Neural cell (in vitro differentiated cells): ENCODE measurements around the gene CAAP1.

DNA sequence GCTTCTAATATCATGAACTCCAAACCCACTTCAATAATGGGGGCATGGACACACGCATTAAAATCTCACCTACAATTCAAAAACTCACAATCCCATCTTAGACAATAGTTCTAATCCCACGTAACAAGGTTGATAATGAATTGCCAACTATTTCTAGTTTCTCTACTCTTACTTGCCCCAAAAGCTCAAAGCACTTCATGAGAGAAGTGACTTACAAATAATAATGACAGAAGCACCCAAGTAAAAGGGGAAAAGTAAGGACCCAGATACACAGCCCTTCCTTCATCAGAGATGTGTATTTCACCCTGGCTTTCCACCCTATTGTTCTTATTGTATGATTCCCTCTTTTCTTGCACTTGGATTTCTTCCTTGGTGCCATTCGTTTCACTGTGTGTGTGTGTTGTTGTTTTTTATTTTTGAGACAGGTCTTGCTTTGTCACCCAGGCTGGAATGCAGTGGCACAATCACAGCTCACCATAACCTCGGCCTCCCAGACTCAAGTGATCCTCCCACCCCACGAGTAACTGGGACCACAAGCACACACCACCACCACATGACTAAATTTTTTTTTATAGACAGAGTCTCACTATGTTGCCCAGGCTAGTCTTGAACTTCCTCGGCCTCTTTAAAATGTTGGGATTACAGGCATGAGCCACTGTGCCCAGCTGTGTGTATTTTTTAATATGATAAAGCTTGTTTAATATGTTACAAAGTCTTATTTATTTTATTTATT lies 72.1 kb downstream of the MLLT3 start:
- RAMPAGE, long total RNA = no peak

DNA sequence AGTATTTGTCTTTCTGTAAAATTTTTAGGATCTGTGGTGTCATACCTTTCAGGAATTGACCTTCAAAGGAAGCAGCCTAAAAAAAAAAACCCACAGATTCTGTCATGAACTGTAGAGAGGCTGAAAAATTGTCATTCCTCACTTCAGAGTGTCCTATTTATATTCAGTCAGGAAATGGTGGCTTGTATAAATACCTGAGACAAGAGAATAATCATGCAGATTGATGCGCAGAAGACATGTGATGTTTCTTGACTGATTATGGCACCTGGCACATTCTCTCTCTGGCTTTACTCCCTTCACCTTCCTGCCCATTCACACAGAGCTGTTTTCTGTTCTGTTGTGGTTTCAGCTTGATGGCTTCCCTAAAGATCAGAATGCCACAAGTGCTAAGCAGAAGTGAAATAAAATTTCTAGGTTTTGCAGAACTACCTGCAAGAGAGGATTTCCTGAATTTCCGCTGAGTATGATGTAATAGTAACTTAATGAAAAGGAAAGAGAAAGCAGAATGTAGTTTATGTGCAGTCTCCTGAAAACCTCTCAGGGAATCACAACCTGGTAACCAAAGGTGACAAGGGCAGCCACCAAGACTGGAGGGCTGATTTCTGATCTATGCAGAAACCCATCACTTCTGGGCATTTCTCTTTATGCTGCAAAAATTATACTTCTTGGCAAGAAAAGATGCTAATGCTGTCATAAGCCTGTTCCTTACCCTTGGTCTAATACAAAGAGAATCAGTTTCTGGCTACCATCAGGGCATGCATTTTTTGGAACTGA lies 4.0 kb downstream of the IFNA1 start:
- RAMPAGE, long total RNA = no peak

GRCh38 chr9:21558880-21560122 lies 77.2 kb upstream of the IFNE start:
- RAMPAGE, long total RNA = no peak

- RAMPAGE, long total RNA = no peak
These were observed 798 bp upstream of the MTAP start for GRCh38 chr9:21801679-21801996.

DNA sequence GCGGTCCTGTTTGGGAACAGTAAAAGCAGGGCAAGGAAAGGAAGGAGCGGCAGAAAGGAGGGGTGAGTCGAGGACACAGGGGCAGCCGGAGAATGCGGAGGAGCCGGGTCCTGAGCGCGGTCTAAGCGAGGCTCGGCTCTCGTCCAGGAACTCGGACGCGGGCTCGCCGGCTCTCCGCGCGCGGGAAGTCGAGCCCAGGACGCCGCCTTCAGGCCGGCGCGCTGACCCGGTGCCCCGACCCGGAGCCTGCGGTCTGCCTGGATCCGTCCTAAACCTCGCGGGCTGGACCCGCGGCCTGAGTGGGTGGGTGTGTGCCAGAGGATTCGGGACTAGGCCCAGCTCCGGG lies 13.5 kb downstream of the CDKN2B start:
- RAMPAGE, long total RNA = no peak

DNA sequence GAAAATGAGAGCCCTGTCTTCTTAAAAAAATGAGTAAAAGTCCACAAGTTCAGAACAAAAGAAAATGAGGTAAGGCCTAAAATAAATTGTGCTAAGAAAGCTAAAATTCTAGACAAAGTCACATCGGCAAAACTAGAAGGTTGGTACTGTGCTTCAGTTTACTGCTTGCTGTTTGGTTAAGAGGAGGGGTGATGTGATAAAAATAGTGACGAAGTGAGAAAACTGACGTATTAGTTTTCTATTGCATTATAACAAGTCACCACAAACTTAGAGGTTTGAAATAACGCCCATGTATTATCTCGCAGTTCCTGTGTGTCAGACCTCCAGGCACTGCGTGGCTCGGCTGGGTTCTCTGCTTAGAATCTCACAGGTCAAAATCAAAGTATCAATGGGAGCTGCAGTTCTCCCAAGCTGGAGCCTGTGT lies 103.7 kb upstream of the CDKN2B start:
- RAMPAGE, long total RNA = no peak

DNA sequence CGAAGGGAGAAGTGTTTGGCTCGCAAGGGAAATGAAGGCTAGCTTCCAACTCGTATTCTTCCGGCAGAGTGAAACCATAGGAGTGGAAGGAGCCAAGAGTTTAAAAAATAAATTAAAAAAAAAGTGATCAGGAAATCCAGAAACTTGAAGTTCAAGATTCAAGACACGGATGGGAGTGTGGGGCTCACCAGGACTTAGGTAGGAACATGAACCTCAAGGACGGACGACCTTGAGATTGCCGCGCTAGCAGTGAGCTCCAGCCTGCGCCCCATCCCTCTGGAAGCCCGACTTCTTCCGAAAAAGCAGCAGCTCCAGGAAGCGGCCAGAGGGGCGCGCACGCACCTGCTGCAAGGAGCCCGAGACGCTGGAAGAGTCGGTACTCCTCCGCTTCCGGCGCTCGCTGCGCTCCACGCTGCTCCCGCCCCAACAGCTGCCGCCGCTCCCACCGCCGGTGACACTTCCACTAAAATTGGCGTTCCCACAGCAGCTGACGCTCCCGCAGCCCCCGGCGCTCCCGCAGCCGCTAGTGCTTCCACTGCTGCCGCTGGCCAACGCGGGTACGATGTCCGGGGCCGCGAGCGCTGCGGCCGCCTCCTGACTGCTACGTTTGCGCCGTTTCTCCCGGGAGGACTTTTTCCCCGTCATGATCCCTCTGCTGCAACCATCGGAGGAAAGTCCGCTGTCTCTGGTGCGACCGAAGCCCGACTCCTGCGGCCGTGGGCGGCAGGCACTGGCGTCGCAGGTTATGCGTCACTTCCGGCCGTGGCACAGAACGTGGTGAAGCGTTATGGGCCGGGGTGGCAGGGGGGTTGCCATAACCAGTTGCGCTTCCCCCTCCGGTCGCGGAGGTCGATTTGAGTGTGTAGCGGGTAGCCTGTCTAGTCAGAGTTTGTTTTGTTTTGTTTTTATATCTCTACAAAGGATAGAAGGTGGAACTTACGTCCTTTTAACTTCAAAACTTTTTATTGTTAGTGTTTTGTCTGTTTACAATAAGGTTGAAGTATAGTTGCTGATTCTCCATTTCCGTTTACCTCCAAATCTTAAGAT lies at the start of gene CAAP1:
TSS of gene CAAP1 (minus strand) at position 732 of the 1,047 bp plus-strand sequence.
- RAMPAGE, long total RNA = start-site peak on the minus strand centred at position 712 of the sequence, 68 bp wide, 59 and 93 reads in 2 replicates

DNA sequence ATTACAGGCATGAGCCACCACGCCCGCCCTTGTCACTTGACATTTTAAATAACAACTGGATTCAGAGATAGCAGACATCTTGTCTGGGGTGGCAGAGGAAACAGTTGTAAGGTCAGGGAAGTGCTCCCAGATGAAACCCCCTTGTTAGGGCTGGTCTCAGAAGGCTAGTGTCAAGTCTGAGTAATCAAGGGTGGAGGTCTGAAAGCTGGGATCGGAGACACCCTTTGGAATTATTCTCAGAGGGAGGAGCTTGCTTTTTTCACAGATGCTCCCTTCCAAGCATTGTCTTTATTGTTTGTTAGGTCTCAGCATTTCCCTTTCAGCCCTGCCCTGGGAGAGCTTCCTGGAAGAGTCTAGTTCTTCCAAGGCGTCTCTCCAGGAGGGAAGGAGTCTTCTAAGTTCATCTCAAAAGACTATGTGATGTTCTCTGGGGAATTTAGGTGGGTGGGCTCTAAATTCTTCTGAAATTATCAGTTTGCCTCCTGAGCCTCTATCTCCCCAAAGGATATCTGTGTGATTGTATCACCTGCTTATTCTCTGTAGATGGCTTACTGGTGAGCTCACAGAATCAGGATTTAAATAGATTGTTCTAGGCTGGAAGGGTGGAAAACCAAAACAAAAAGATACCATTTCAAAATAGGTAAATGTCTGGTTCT lies 3.3 kb downstream of the TEK start:
- RAMPAGE, long total RNA = no peak

- RAMPAGE, long total RNA = no peak
These were observed 41.2 kb upstream of the EQTN start for GRCh38 chr9:27337954-27338794.

- RAMPAGE, long total RNA = no peak
These were observed 44.5 kb upstream of the EQTN start for GRCh38 chr9:27341553-27341790.

GRCh38 chr9:27421547-27422011 lies 102.5 kb upstream of the IFNK start:
- RAMPAGE, long total RNA = no peak

- RAMPAGE, long total RNA = no peak
These were observed 619 bp downstream of the MOB3B start for GRCh38 chr9:27528916-27529474.

DNA sequence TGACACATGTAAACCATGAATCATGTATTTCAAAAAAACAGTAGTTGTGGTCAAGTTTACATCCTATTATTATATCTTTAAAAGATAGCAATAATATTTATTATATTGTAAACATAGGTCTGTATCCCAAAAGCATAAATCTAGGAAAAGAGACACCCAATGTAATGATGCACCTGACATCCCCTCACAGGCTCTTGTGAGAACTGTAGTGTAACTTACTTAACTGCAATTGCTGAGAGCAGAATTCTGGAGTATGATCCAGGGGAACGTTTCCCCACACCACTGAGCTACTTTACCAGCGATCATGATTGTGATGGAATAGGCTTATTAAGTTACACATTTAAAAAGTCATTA lies 18.3 kb upstream of the MOB3B start:
- RAMPAGE, long total RNA = no peak

DNA sequence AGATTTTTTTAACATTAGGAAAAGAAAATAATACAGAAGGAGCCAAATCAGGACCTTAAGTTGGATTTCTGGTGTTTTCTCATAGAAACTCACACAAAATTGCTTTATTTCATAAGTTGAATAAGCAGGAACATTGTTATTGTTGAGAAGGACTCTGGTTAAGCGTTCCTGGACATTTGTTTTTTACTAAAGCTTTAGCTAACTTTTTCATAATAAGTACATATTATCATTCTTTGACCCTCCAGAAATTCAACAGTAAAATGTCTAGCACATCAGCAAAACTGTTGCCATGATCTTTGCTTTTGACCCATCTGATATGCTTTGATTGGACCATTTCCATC lies 319.4 kb upstream of the LINGO2 start:
- RAMPAGE, long total RNA = no peak

GRCh38 chr9:31633515-31633897 lies 750.9 kb upstream of the ACO1 start:
- RAMPAGE, long total RNA = no peak

GRCh38 chr9:31756451-31756937 lies 627.9 kb upstream of the ACO1 start:
- RAMPAGE, long total RNA = no peak

DNA sequence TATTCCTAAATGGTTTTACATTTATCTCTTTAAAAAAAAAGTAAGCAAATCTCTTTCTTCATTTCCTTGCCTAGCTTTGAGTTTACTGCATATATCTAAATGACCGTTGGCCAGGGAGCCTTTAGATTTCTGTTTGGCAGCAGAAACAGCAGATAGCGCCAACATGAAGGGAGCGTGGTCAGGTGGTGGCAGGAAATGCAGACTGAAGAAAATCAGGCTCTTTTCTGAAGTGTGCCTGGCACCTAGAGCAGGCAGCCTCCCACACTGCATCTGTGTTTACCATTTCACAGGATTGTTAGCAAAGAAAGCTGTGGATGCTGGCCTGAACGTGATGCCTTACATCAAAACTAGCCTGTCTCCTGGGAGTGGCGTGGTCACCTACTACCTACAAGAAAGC lies 42.6 kb downstream of the ACO1 start:
- RAMPAGE, long total RNA = no peak

GRCh38 chr9:32550462-32551228 lies 1.5 kb upstream of the SMIM27 start:
- RAMPAGE, long total RNA = no peak

GRCh38 chr9:33000710-33001079 lies 733 bp downstream of the APTX start:
- RAMPAGE, long total RNA = no peak

- RAMPAGE, long total RNA = no peak
These were observed 5.3 kb downstream of the DNAJA1 start for GRCh38 chr9:33030241-33030889.